ENCODE measurements around a stretch of chr4.

DNA sequence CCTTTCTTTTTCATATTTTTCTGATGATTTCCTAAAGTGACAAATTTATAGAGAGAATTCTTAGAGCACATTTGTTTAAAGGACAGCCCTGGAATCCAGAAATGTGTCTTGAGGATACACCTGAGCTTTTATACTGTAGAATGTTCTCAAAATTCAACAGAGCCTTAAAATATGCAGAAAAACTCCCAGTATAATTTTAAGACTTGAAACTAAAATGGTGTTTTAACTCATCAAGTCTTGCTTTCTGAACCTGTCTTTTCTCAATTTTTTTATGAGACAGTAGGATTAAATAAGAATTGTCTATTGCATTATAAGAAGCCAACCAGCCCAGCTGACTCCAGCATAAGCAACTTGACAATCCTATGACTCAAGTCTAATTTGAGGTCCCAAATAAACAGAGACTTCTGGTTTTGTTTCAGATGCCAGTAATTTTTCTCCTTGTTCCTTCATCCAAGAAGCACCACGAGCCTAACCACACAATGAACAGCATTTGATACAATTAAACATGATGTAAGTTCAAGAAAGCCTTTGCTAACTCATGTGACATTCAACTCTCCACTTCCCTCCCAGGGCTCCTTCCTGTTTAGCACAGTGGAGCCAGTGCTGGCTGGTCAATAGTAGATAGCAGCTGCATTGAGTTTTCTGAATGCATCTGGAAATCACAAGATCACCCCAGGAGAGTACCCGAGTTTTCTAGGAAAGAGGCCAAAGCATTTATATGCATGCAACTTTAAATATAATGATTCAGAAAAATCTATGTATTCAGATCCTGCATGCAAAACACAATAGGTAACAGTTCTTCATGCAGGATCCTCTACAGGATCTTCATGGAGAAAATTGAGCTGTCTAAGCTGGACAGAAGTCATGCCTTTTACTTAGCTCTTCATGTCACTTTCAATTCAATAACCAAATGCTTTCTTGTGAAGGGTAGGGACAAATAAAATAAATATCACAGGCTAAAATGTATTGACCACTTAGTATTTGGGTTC is 206.3 kb downstream of the ARHGAP24 start:
- PRO-cap = no peak

GRCh38 chr4:85823153-85823621 is 348.2 kb downstream of the ARHGAP24 start:
- PRO-cap = no peak

DNA sequence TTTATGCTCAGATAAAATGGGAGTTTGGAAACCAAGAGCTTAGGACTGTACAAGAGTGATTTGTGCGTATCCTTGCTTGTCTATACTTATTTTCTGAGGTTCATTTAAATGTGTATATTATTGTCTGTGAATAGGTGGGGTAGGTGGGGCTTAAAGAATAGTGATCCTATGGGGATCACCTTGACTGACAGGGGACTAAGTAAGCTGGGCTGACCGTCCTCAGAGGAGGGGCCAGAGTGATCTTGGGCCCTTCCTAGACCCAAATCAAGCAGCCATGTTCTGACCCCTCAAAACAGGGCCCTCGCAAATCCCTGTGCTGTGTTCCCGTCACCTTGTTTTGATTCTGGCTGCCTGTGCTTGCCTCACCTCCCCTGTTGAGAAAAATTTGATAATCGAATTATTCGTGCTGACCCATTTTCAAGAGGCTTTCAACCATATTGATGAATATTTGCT is 428.7 kb downstream of the MAPK10 start:
- PRO-cap = no peak

GRCh38 chr4:86911126-86911398 is 18.8 kb upstream of the C4orf36 start:
- PRO-cap = no peak

DNA sequence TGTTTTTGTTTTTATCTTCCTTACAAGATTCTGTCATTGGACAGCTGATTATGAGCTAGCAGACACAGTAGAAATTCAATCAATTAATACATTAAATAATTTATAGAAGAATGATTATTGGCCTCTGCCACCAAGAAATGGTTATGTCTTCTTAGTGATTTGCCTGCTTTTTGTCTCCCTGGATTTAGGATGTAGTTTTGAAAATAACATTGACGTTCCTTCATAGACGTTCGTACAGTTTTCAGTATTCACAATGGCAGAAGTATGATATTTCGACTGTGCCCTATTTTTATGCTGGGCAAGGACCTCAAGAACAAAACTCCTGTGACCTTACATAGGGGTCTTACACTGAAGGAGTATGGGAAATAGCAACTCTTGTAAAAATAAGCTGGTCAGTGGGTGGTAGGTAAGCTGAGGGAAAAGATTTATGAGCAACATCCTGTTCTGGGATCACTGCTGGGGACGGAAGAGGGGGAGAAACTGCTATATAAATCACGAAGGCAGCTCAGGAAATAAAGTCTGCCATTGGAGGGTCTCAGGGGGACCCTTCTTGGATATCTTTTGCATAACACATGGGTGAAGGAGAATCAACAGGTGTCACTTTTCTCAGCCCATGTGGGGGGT is 33.5 kb downstream of the AFF1 start:
- PRO-cap = no peak

DNA sequence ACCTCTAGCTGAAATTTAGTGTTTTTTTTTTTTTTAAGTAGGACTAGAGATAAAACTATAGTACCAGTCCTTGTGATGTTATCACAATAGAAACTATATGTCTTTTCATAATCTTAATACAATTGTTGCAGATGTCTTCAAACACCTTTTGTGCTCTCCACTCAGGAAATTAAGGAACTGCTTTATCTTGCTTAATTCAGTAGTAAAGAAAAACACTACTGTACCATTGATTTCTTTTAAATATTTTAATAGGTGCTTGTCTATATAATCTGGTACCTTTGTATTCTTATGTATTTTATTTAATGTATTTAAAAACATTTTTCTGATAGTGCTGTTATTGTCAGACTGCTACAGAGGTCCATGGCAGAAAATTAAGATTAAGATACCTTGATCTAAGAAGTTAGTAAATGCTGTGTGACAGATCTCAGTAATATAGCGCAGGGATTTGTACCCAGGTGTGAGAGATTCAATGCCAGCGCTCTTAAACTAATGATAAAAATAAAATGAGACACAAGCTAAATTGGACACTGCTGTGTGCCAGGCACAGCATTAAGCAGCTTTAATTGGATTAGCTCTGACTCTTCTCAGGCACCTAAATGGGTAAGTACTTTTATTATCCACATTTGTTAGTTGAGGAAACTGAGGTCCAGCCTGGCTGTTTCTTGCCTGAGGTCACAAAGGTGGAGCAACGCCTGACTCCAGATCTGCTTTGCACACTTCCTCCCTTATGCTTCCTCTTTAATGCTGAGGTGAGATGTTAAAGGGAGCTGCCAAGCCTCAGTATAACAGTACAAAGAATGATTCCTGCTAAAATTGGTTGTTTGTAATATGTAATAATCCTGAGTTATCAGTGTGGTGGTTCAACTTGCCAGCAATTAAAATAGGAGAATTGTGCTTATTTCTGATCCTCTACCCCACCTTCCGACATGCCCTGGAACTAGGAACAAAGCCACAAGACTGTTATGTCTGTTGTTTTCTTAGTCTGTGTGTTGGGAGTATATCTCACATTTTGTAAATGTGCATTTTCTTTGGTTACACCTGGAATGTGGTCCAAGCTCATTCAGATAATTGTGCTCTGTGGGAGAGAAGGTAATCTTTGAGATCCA is 74.1 kb downstream of the AFF1 start:
- PRO-cap = no peak

DNA sequence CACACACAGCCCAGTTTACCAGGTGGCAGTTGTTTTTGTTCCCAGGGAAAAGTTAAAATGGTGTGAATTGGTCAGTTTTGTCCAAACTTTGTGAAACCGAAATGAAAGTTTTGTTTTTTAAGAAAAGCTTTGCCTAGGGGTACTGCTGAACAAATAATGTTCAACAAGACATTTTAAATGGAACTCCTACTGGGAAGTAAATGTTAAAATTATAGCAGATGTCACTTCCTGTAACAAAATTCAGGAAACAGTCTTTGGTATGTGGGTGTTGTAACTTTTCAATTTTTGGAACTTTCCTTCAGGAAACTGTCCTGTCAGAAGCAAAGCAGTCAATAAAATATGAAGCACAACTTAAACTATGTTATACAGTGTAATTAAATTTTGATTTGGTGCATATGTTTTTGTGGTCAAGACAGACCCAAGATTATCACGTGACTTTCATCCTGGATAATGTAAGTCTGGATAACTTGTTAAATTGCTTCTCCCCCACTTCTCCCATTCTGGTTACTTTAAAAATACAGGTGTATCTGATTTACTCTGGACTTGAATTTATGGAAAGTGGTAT is 79.6 kb downstream of the AFF1 start:
- PRO-cap = no peak

- PRO-cap = no peak
Measured at GRCh38 chr4:87022911-87023985, 88.4 kb downstream of the AFF1 start.

DNA sequence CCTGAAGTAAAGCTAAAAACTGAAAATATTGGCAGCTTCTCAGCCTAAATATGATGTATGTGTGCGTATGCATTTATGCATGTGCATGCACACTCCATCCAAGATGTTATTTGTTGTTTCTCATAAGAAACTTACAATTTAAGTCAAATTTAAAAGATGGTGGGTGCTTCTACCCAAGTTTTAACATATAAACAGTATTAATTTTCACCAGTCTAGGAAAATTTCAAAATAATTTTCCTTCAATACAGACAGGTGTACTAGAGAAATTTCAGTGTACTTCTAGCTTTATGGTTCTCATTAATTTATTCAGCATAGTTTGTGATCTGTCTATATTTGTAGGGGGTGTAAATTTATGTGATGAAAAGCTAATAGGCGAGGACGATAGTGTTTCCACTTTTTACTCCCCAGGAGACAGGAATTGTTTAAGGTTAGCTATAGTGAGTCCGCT is 135.7 kb downstream of the AFF1 start:
- PRO-cap = no peak

DNA sequence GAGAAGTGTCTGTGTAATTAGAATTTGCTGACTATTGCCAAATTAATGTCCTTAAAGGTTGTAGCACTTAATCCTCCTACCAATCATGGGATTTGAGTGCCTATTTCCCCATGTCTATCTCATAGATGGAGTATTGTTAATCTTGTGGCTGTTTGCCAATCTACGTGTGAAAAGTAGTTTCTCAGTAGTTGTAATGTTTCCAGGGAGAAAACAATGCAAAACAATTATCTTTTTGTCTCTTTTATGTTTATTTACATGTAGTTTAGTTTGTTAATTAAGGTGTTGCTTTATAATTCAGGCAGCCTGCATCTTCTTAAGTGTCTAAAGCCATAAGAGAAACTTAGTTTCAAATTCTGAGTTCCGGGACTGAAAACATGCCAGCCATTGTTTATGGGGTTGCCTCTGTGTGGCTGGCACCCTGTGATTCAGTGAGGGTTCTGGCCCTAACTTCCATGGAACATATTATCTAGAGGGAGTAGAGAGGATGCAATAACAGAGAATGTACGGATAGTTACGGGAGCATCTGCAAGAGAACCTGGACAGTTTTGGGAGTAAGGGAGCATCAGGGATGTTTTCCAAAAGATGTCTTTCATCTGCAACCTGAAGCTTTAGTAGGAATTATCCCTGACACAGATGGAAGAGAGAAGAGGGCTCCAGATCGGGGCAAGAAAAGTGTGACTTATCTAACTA is 142.3 kb downstream of the KLHL8 start:
- PRO-cap = no peak

DNA sequence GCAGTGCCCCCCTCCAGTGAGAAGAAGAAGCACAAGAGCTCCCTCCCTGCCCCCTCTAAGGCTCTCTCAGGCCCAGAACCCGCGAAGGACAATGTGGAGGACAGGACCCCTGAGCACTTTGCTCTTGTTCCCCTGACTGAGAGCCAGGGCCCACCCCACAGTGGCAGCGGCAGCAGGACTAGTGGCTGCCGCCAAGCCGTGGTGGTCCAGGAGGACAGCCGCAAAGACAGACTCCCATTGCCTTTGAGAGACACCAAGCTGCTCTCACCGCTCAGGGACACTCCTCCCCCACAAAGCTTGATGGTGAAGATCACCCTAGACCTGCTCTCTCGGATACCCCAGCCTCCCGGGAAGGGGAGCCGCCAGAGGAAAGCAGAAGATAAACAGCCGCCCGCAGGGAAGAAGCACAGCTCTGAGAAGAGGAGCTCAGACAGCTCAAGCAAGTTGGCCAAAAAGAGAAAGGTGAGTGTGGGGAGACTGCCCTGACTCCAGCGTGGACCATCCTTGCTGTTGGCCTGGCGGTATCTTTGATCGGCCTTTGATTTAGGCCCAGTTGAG is 105.5 kb downstream of the KLHL8 start:
- PRO-cap = no peak

DNA sequence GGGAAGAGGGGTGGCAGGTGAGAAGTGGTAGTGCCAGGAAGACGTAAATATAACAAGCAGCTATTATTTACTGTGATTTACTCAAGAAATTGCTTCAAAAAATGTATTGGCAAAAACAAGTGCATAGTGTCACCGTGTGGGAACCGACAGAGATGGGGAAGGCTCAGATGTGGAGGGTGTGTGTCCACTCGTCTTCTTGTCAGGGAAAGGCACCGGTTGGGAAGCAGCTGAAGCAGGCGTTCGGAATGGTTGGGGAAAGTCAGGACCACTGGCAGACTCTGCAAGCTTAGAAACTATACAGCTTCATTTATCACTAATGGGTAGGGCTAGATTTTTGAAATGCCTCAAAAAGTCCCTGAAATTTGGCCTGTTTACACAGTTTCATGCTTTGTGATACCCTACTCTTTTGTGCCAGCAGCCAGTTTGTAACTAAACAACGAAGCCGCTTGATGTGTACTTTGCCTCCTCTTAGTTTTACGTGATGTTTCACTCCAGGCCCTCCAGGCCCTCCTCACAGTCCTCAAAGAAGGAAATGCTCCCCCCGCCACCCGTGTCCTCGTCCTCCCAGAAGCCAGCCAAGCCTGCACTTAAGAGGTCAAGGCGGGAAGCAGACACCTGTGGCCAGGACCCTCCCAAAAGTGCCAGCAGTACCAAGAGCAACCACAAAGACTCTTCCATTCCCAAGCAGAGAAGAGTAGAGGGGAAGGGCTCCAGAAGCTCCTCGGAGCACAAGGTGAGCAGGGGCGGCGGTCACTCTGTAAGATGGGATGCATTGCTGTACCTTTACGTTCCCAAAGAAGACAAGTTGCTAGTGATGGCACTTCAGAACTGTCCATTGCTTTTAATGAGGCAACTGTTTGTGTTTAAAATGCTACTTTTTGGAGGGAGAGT is 94.6 kb downstream of the KLHL8 start:
- PRO-cap = no peak

GRCh38 chr4:87423502-87424207 is 1.3 kb downstream of the NUDT9 start:
- PRO-cap = no peak

DNA sequence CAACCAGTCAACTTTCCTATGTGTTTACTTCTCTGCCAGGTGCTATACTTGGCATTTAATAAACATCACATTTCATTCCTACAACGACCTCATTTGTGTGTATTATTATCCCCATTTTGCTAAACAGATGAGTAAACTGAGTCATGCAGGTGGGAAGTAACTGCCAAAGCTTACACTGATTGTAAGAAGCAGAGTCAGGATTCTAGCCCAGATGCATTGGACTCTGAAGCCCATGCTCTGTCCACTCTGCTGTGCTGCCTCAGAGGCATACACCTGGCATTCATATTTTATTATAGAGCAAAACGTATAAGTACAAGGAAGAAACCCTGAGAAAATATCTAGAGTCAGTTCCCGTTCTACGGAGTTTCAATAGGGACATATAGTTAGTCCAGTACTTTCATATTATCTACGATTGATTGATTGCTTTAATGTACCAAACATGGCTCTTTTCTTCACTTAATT is 2.7 kb downstream of the SPARCL1 start:
- PRO-cap = no peak

DNA sequence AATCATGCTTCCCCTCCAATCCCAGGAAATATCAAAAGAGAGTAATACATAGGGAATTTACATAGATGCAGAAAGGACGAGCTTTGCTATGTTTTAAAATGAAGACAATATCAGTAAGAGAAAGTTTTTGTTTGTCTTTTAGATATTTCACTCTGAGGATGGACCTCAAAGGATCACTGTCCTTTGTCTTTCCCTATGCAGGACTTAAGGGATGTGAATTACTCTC is 28.0 kb downstream of the DMP1 start:
- PRO-cap = no peak

- PRO-cap = no peak
Measured at GRCh38 chr4:87745265-87745774, 54.0 kb upstream of the IBSP start.

DNA sequence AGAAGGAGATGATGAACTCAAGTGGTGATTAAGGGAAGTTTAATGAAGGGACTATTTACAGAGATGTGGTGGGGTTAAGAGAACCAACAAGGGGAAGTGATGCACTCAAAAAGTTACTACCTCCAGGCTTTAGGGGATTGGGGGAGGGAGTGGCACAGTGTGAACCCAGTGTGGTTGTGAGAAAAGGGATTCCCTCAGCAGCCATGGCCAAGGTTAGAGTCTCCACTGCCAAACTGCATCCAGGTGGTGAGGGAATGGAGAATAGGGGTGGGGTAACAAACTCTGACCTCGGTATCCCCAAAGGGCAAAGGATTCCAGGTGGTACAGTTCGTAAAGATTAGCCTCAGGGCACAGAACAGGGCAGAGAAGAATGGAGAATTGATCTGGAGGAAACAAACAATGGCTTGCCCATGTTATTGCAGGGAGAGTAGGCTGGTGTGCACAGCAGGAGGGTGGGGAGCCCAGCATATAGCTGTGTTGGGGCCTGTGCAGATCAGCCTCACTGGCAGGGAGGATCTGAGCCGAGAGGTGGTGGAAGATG is 28.0 kb downstream of the PKD2 start:
- PRO-cap = no peak

DNA sequence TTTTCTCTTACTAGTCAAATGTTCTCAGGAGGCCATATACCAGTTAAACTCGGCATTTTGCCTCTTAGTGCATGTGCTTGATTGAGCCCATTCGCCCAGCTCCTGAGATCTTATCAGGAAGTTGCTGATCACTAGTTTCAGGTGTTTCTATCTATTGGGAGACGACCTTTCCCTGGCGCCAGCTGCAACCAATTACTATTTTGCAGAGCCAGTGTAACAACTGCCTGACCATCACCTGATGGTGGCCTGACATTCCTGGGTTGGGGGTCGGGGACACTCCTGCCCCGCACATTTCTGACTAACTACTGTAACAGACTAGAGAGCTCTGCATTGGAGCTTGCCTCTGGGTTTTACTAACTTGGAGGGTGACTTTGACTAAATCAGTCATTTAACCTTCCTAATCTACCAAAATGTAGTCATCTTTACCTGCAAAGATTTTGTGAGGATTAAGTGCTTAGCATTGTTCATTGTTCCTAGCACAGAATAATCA is 37.5 kb upstream of the ABCG2 start:
- PRO-cap = no peak

- PRO-cap = no peak
Measured at GRCh38 chr4:88285056-88285752, 843 bp upstream of the PPM1K start.

DNA sequence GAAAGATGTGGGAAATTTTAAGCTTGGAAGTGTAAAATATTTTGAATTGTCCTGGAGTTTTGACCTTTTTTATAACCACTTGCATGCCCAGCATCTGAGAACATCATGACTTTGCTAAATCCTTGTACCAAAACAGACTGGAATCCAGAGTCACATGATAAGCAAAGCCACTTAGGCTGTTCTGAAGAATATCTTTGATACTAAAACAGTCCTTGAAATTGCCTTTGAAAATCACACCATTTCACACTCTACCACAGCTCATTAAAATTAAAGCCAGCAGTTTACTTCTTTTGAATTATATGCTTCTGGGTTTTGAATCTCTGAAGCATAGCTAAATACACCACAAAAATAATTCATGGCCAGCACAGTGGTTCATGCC is 2.6 kb upstream of the PPM1K start:
- PRO-cap = no peak

All from left cardiac atrium (tissue), 1 donor.